Placental pericyte (primary cell): Measurements from ENCODE around the gene SERPINE3.

DNA sequence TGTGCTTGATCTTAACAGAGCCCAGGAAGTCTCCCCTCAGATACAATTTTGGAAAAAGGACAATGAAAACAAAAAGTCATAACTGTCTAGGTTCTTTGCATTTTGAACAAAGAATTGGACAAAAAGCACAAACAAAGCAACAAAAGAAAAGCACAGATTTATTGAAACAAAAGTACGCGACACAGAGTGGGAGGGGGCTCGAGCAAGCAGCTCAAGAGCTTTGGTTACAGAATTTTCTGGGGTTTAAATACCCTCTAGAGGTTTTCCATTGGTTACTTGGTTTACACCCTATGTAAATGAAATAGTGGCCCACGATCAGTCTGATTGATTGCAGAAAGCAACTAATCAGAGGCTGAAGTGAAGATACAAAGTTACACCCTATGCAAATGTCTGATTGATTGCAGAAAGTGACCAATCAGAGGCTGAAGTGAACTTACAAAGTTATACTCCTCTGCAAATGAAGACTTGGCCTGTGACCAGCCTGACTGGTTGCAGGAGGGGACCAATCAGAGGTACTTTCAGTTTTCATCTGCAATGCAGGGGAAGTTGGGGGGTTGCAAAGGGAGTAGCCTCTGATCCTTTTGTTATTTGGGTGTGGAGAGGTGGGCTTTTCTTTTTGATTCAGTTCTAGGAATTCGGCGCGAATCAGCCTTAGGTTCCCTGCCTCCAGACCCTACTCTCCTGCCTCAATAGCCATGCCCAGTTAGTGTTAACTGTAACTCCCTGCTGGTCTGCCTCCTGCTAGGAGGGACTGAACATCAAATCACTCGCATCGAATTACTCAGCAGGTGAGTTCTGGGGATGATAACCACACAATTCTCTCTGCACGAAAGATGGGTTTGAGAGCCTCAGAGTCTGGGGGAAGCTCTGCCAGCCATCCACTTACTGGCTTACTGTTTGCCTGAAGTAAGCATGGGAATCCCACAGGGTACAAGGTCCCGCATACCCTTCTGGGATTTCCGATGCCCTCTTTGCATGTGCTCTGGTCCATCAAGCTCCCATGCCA, 7.3 kb downstream of the ARL11 start:
- CAGE, long polyA plus RNA = no peak

DNA sequence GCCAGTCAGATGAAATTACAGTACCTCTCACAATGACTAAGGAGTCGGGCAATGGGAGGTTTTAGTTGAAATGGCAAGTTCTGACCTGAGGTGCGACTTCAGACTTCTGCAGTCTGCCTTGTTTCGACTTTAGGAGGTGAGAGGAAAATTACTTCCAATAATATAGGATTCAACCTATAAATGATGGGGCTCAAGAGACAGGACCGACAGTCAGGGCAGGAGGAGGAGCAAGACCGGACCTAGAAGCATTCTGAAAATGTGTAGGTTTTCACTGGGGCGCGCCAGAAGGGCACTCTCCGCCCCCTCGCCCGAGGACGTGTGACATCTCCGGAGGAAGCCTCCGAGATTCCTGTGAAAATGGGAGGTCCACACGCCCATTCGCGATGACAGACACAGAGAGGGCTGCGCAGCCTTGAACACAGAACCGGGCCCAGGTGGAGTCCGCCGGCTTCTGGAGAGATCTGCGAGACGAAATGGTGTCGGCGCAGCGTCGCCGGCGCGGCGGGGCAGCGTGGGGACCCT, 547 bp downstream of the SPRYD7 start:
- CAGE, long polyA plus RNA = no peak

GRCh38 chr13:49938209-49938738, 2.1 kb upstream of the SPRYD7 start:
- CAGE, long polyA plus RNA = no peak

GRCh38 chr13:50026590-50027489, 11.6 kb downstream of the KCNRG start:
- CAGE, long polyA plus RNA = no peak

- CAGE, long polyA plus RNA = no peak
Observed at GRCh38 chr13:50124953-50125442, 109.8 kb downstream of the KCNRG start.

GRCh38 chr13:50185641-50186216, 170.5 kb downstream of the KCNRG start:
- CAGE, long polyA plus RNA = no peak

- CAGE, long polyA plus RNA = no peak
Observed at GRCh38 chr13:50236682-50237352, 221.6 kb downstream of the KCNRG start.

- CAGE, long polyA plus RNA = no peak
Observed at GRCh38 chr13:50421163-50421384, 405.8 kb downstream of the KCNRG start.

DNA sequence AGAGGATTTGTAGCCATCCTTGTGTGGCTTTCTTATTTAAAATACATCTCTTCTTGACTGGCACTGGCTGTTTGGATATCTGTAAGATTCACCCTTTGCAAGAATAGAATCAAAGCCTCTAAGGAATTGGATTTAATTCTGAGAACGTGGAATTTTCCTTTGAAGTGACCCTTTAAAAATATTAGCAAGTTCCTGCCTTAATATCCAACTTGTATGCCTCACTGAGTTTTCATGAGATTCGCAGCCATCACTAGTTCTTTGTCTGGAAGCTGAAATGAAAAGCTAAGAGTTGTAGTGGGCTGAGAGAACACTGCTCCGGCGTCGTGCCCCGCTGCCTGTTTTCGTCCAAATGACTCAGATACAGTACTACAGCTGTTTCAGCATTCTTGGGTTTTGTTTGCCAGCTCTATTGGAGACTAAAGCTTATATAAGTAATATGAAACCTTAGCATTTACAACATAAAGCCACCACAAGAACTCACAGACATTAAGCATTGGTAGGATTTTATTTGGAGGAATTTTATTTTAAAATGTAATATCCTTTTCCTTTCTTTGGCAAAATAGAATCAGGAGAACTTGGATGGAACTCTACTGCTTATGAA, 299.8 kb downstream of the DLEU7 start:
- CAGE, long polyA plus RNA = no peak

DNA sequence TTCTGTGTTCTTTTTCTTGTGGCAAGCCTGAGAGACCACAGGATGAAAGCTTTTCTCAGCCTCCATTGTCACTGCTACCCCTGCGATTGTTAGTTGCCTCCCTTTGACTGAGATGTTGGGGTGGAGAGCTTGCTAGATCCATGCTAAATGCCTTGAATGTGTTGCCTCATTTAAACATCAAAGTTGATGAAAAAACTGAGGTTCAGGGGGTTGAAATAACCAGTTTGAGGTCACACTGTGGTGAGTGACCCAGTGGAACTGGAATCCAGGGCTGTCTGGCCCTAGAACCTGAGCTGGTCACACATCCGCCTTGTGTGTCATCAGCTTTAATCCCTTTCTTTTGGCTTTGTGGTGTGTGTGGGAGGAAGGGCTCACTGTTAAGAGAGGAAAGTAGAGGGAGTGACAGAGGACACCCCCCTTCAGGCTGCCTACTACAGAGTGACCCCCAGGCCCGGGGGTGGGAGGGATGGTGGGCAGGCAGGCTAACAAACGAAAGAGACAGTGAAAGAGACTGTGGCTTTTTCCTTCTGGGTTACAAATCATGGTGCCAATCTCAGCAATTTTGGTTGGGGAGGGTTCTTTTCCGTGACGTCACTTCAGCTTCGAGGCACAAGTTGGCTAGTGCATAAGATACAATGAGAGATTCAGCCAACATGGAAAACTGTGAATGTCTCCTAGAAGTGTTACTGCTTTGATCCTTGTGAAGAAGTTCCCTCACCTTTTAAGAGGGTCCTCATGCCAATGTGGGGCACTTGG, 165.0 kb downstream of the DLEU7 start:
- CAGE, long polyA plus RNA = no peak

GRCh38 chr13:50713667-50714446, 129.6 kb downstream of the DLEU7 start:
- CAGE, long polyA plus RNA = no peak

- CAGE, long polyA plus RNA = no peak
Observed at GRCh38 chr13:50940425-50940684, 30.8 kb downstream of the RNASEH2B start.

DNA sequence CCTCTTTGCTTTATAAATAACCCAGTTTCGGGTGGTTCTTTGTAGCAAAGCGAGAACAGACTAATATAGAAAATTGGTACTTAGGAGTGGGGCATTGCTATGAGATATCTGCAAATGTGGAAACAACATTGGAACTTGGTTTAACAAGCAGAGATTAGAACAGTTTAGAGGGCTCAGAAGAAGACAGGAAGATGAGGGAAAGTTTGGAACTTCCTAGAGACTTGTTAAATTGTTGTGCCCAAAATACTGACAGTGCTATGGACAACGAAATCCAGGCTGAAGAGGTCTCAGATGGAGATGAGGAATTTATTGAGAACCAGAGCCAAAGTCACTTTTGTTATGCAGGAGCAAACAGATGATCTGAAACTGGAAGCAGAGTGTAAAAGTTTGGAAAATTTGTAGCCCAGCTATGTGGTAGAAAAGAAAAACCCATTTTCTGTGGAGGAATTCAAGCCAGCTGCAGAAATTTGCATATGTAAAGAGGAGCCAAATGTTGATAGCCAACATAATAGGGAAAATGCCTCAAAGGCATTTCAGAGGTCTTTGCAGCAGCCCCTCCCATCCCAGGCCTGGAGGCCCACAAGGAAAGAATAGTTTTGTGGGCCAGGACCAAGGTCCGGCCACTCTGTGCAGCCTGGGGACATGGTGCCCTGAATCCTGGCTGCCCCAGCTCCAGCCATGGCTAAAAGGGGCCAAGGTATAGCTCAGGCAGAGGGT, 53.0 kb upstream of the FAM124A start:
- CAGE, long polyA plus RNA = no peak

GRCh38 chr13:51230544-51231220, 8.5 kb downstream of the FAM124A start:
- CAGE, long polyA plus RNA = no peak

DNA sequence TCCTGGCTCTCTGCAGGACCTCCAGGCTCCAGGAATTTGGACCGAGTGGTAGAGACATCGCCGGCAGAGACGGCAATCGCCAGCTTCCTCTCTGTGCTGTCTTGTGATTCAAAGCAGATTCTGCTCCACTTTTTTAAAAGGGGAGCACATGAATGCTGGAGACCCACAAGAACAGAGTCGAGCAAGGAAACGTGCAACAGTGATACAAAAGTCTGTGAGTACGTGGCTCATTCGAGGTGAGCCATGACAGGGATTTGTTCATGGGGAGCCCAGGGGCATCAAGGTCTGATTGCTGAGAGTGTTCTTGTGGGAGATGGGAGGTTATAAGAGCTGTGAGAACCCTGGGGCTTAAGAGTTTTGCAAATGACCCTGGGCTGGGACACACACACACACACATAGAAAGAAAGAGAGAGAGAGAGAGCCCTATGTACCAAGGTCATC, at the start of gene SERPINE3:
SERPINE3 (plus strand) TSS at position 162 of the 441 bp plus-strand sequence.
- CAGE, long polyA plus RNA = no peak

- CAGE, long polyA plus RNA = no peak
Observed at GRCh38 chr13:51406834-51407511, 45.9 kb downstream of the INTS6 start.

DNA sequence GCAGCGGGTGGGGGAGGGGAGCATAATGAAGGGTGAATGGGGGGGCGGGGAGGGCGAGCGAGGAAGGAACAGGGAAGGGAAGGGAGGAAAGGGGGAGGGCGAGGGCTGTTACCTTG, 1.1 kb downstream of the INTS6 start:
- CAGE, long polyA plus RNA = no peak

GRCh38 chr13:51674156-51674869, 90.1 kb downstream of the WDFY2 start:
- CAGE, long polyA plus RNA = no peak

DNA sequence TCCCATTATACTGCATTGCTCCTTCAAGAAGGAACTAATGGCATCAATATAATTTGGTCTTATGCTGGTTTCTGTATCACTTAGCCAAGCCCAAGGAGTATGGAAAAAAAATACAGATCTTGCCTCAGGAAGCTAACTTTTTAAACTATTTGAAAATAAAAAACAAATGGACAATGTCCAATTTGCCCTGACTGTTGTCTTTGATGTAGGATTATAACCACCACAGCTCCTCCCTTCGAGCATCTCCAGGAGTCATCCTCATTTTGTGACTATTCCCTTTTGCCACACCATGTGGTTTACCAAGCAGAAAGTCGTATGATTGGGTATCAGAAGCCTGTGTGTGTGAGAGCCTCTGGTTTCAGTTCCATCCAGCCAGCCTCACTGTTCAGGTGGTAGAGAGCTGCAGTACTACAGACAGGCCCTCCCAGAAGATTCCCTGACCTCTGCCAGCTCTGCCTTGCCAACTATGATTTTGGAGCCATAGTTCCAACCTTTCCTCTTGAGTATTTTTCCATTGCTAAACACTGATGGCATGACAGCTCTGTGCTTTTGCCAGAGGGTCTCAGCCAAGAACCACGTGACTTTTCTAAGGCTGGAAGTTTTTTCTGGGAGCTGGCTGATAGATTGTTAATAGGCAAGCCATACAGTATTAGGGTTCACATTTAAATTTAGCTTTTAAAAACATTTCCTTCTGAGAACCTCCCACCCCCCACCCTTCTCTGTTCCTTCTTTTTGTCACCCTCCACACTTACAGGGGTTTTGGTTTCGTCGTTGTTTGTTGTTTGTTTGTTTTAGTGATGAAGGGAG, 82.5 kb downstream of the DHRS12 start:
- CAGE, long polyA plus RNA = no peak

DNA sequence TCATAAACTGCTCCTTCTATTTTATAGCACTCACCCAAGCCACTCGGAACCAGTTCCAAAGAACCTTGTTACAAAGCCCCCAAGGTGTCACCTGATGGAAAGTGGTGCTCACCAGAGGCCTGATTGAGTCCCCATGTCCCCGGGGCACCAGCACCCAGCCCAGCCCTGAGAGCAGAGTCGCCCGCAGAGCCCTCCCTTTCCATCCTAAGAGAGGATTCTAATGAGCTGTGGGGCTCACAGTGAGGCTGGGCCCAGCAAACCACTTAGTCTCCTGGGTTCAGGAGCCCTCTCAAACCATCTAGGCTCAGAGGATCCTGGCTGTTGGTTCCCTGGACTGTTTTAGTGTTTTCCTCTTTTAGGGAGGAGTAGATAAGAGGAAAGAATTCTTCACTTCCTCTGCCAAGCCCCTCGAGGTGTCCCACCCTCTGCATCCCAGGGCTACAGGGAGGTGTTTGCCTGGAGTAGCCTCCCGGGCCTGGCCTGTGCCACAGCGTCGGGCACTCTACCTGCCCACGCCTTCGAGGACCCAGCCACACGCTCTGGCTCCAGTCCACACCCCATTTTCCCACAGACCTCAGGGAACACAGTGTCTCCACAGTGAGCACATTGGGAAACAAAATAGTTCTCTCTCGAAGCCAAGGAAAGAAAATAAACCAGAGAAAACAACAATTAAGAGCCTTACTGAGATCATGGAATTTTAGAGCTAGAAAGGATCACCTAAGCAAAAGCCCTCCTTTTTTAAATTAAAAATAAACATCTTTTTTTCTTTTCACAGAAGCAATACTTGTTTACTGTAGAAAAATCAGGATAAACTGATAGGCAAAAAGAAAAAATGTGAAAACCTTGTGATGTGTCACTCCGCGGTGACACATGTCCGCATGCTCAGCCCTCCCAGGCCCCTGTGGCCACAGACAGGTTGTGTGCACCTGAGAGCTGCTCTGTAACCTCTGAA, 34.3 kb downstream of the DHRS12 start:
- CAGE, long polyA plus RNA = no peak